ENCODE measurements around a stretch of chr4.

DNA sequence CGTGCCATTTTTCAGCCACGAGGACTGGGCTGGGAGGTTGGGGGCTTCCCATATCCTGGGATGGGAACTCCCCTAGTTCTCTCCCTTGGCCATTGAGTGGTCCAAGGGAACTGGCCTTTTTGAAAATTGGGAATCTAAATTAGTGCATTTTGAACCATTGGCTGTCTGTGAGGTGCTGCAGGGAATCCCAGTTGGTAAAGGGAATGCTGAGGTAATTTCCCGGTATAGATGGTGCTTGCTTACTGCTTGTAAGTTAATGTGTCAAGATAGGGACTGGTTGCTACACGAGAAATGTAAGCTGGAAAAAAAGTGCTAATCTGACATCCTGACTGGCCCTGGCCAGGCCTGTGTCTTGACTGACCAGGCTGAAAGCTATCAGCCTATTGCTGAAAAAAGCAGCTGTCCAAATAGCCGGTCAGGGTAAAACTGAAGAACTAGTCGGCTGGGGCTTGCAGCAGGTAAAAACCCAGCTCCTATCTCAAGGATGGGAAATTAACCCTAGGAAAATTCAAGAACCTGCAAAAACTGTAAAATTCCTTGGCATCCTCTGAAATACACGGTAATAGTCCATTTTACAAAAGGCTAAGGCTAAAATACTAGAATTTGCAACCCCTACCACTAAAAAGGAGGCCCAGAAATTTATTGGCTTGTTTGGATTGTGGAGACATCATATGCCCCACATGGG lies 47.0 kb downstream of the ZNF721 start:
- PRO-cap = no peak

GRCh38 chr4:759708-760201 lies 54.1 kb downstream of the PCGF3 start:
- PRO-cap = no peak

GRCh38 chr4:776791-777339 lies 49.1 kb downstream of the CPLX1 start:
- PRO-cap = no peak

- PRO-cap = unidirectional peak, minus-strand start at chr4:786689; bidirectional peak, plus-strand start at chr4:787139, minus-strand start at chr4:787008
Observed at GRCh38 chr4:786229-787427, 39.3 kb downstream of the CPLX1 start.

GRCh38 chr4:794912-795488 lies 30.9 kb downstream of the CPLX1 start:
- PRO-cap = no peak

DNA sequence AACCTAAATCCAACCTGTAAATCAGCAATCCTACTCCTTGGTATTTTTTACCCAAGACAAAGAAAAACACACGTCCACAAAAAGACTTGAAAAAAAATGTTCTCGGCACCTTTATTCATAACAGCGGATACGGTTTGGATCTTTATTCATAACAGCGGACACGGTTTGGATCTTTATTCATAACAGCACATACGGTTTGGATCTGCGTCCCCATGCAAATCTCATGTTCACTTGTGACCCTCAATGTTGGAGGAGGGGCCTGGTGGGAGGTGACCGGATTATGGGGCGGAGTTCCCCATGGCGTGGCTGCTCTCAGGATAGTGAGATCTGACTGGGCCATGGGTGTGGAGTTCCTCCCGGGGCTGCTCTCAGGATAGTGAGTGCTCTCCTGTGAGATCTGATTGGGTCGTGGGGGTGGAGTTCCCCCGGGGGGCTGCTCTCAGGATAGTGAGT lies 7.7 kb downstream of the GAK start:
- PRO-cap = no peak

GRCh38 chr4:925988-926237 lies 6.2 kb downstream of the GAK start:
- PRO-cap = no peak

DNA sequence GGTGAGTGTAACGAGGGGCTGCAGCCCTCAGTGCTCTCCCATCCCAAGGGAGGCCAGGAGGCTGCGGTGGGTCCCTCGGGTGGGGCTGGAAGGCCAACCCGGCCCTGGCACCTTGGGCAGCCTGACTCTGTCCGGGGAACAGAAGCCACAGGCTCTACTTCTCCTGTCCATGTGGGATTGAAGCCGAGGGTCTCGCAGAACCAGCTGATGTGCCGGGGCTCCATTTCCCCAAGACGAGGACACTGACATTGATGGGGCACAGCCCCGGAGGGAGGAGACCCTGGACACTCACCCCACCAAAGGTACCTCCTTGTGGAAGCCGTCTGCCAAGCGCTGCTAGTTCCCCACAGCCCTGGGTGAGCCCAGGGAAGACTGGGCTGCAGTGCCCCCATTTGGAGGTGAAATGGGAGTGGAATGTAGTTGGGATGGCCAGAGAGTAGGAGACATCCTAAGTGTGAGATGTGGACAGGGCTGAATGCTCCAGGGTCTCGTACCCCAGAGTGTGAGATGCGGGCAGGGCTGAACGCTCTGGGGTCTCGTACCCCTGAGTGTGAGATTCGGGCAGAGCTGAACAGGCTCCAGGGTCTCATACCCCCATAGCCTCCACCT lies 2.3 kb upstream of the SLC26A1 start:
- PRO-cap = no peak

- PRO-cap = no peak
Observed at GRCh38 chr4:997970-998610, 4.9 kb upstream of the SLC26A1 start.

DNA sequence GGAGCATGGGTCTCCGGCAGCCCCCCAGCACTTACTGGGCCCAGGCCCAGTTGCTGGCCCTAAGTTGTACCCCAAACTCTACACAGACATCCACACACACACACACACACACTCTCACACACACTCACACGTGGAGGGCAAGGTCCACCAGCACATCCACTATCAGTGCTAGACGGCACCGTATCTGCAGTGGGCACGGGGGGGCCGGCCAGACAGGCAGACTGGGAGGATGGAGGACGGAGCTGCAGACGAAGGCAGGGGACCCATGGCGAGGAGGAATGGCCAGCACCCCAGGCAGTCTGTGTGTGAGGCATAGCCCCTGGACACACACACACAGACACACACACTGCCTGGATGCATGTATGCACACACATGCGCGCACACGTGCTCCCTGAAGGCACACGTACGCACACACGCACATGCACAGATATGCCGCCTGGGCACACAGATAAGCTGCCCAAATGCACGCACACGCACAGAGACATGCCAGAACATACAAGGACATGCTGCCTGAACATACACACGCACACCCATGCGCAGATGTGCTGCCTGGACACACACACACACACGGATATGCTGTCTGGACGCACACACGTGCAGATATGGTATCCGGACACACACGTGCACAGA lies 13.9 kb downstream of the FGFRL1 start:
- PRO-cap = no peak

GRCh38 chr4:1025806-1026781 lies 14.7 kb downstream of the FGFRL1 start:
- PRO-cap = no peak

GRCh38 chr4:1055666-1056314 lies 44.4 kb downstream of the FGFRL1 start:
- PRO-cap = no peak

DNA sequence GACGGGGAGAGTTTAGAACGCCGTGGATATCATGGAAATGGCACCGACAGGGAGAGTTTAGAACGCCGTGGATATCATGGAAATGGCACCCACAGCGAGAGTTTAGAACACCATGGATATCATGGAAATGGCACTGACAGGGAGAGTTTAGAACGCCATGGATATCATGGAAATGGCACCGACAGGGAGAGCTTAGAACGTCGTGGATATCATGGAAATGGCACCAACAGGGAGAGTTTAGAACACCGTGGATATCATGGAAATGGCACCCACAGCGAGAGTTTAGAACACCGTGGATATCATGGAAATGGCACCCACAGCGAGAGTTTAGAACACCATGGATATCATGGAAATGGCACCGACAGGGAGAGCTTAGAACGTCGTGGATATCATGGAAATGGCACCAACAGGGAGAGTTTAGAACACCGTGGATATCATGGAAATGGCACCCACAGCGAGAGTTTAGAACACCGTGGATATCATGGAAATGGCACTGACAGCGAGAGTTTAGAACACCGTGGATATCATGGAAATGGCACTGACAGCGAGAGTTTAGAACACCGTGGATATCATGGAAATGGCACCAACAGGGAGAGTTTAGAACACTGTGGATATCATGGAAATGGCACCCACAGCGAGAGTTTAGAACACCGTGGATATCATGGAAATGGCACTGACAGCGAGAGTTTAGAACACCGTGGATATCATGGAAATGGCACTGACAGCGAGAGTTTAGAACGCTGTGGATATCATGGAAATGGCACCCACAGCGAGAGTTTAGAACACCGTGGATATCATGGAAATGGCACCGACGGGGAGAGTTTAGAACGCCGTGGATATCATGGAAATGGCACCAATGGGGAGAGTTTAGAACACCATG lies 25.1 kb downstream of the SPON2 start:
- PRO-cap = no peak

DNA sequence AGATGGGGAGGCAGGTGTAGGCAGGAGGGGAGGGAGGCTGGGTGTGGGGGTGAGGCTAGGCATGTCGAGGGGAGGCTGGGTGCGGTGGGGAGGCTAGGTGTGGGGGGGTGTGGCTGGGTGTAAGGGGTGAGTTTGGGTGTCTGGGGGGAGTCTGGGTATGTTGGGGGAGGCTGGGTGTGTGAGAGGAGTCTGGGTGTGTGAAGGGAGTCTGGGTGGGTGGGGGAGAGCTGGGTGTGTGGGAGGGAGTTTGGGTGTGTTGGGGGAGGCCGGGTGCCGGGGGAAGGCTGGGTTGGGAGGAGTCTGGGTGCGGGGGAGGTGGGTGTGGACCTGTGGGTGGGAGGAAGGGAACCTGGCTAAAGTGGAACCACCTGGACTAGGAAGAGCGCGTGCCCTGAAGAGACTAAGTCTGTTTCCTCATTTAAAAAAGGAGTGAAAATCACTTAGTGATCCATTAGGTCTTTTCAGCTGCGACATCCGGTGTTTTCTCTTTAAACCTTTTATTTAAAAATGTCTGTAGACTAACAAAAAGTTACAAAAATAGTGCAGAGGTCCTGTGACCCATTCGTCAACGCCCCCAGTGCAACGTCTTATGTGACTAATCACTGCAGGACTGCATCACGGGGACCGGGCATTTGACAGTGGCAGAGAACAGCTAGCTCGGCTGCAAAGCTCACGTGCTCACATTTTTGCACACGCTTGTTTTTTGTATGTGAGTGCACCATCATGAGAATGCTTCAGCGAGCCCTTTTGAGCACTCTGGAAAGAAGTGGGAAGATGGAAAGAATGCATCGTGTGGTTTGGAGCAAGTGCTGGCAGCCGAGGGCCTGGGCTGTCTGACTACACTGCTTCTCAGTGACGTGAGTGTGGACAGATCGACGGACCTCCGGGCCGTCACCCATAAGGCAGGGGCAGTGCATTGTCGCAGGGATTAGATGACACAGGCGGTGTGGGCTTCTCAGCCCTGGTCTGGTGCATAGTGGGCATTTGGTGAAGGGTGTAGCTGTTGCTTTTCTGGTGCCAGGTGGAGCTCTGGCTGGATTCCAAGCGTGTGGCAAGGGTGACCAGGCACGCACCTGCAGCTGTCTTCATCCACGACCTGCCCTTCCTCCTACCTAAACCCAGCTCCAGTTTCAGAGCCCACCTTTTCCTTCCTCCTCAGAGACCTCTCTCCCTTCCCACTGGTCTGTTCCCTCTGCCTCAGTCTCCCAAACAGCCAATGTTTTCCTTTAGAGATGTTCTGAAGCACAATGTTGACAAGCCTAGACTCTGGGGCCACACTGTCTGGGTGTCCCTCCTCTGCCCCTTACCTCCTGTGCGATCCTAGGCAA lies 17.9 kb downstream of the SPON2 start:
- PRO-cap = no peak

DNA sequence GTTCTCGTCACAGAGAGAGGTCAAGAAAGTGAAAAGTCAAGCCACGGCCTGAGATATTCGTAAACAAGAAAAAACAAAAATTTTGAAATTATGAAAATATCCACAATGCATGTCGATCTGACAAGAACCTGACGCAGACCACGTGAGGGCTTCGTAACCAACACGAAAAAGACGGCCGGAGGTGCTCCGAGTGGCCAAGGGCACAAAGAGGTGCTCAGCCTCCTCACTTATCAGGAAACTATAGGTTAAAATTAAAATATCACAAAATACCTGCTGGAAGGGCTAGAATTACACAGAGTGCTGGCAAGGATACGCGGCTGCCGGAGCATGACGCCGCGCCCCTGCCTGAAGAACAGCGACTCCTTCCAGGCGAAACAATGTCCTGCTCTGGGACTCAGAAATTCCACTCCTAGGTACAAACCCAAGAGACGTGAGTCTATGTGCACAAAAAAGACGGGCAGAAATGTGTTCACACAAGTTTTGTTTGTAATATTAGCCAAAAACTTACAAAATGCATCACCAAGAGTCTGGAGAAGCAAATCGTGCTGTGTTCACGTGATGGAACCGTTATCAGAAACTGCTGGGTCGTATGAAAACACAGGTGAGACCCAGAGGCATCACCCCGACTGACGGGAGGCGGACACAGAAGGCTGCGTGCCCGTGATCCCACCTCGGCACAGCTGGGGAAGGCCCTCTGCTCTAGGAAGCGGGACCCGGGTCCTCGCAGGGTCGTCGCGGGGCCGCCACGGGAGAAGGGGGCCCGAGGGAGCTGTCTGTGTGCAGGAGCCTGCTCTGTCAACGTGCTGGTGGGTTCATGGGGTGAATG lies 27.7 kb downstream of the CTBP1 start:
- PRO-cap = no peak

- PRO-cap = no peak
Observed at GRCh38 chr4:1241229-1241718, 7.7 kb downstream of the CTBP1 start.

DNA sequence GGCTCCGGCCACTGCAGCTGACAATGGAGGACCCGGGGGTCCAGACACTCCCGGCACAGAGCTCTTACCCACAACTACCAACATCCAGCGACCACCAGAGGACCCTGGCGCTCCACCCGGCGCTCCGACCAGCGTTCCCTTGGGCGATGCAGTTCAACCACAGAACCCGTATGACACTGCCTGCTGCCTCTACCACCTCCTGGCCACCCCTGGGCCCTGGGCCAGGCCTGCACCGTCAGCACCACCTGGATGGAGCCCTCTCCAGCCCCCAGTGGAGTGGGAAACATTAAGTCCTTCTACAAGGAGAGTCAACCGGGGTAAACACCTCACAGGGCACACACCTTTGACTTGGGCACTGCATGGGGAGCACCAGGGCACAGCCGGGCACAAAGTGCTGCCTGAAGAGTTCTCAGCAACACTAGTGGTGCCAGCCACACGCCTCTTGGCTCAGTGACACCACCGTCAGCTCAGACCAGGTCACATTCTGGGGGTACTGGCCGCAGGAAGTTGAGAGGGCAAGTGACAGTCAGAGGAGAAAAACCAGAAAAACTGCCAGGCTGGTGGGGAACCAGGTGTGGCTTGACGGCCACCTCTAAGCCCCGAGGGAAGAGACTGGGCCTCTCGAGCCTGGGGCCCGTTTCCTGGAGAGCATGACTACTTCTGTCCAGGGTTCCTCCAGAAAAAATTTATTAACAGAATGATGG lies 2.6 kb downstream of the CTBP1 start:
- PRO-cap = no peak

GRCh38 chr4:1247911-1248629 lies 860 bp downstream of the CTBP1 start:
- PRO-cap = bidirectional peak, plus-strand start at chr4:1248411, minus-strand start at chr4:1248359

DNA sequence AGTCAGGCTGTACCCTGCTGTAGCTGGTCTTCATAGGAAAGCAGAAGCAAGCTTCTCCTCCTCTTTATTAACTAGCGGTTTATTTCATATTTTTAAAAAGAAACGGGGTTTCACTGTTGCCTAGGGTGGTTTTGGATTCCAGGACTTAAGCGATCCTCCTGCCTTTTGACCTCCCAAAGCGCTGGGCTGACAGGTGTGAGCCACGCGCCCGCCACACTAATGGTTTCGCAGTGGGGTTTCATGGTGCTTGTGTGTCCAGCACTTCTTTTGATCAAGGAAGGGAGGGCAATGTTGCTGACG lies 1.3 kb downstream of the MAEA start:
- PRO-cap = no peak

GRCh38 chr4:1300814-1301619 lies 11.3 kb downstream of the MAEA start:
- PRO-cap = unidirectional peak, minus-strand start at chr4:1301045

All from right common carotid artery plus branches (tissue), 1 donor.